ENCODE measurements around a stretch of chr18.

DNA sequence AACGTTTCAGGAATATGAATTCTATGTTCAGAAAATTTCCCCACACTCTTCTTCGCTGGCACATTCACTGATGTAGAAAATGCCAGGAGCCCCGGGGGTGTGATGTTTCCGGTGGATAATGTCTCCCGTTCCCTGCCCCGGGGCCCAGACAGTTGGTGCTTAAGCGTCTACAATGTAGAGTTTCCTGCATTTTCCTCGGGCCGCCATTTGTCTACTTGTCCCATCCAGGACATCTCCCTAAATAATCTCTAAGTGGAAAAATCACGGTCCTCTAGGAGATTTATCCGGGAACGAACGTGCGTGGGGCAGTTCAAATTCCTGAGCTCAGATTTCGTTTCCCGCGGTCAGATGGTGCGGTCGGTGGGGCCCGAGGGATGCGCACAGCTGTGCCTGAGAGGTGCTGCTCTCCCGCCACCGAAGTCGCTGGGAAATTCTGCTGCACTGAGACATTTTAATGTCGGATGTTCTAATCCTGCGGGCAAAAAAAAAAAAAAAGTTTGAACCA, 191.6 kb upstream of the TCF4 start:
- PRO-cap = bidirectional peak, plus-strand start at position 151 of the sequence, minus-strand start at position 72 of the sequence

DNA sequence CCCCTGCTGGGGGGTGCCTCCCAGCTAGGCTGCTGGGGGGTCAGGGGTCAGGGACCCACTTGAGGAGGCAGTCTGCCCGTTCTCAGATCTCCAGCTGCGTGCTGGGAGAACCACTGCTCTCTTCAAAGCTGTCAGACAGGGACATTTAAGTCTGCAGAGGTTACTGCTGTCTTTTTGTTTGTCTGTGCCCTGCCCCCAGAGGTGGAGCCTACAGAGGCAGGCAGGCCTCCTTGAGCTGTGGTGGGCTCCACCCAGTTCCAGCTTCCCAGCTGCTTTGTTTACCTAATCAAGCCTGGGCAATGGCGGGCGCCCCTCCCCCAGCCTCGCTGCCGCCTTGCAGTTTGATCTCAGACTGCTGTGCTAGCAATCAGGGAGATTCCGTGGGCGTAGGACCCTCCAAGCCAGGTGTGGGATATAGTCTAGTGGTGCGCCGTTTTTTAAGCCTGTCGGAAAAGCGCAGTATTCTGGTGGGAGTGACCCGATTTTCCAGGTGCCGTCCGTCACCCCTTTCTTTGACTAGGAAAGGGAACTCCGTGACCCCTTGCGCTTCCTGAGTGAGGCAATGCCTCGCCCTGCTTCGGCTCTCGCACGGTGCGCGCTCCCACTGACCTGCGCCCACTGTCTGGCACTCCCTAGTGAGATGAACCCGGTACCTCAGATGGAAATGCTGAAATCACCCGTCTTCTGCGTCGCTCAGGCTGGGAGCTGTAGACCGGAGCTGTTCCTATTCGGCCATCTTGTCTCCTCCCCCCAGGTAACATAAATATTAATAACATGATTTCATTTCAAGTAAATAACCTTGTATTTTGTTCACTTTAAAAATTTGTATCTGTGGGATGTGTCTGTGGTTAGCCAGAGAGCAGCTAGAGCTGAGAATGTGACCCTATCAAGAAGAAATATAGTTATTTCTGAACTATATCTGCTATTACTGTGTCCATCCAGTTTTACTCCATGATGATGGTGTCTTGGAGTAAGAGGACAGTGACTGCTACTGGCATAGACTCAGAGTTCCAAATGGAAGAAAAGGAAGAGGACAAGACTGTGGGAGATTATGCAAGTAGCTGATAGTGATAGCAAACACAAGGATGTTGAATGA, 305.0 kb upstream of the TCF4 start:
- PRO-cap = no peak

- PRO-cap = no peak
Measured at GRCh38 chr18:56576858-56577265, 61.5 kb downstream of the TXNL1 start.

DNA sequence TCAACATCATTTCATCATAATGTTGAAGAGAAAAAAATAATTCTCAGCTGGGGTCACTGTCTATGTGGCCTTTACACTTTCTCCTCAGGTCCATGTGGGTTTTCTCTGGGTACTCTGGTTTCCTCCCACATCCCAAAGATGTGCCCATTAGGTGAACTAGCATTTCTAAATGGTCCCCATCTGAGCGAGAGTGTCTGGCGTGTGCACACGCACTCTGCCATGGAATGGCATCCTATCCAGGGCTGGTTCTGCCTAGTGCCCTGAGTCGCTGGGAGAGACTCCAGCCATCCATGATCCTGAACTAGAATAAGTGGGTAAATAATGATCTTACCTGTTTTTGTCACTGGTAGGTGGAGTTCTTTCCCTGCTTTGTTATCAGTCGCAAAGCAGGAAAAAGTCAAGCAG, 205.2 kb upstream of the BOD1L2 start:
- PRO-cap = no peak

DNA sequence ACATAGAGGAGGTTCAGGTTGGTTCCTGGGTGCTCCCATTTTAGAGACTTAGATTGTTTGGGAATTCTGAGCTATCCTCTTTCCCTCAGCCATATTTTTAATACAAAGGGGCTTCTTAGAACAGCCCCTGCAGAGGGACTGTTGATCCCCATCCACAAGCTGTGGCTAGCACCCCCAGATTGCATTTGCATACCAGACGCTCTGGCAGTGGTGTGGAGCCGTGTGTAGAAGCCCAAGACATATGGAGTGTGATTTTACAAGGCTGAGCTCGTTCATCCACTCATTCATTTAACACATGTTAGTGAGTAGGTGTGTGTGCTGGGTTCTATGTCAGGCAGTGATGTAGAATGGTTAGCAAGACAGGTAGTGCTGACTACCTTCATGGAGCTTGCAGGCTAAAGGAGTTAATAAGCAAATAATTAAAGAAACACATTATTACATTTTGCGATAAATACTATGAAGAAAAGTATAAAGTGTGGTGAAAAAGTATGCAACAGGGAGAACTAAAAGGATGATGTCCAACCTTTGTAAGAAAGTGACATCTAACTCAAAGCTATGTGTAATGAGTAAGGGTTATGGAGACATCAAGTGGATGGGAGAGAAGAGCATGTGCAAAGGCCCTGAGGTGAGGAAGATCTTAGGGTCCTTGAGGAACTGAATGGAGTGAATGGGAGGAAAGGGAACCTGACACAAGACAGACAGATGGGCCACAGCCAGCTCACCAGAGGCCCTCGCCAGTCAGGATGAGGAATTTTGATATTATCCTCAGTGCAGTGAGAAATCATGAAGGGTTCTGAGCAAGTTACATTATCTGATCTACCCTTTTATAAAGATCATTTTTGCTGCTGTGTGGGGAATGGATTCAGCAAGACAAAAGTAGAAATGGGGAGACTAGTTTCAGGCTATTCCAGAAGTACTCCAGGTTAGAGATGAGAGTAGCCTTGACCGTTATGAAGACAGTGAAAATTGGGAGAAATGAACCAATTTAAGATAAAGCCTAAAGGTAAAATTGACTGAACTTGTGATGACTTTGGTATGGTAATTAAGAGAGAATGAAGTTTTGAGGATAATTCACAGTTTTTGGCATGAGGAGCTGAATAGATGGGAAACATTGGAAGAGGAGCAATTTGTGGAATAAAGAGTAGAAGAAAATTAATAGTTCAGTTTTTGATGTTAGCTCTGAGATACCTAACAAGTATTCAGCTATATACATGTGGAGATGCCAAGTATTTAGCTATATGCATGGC, 166.3 kb upstream of the BOD1L2 start:
- PRO-cap = no peak

DNA sequence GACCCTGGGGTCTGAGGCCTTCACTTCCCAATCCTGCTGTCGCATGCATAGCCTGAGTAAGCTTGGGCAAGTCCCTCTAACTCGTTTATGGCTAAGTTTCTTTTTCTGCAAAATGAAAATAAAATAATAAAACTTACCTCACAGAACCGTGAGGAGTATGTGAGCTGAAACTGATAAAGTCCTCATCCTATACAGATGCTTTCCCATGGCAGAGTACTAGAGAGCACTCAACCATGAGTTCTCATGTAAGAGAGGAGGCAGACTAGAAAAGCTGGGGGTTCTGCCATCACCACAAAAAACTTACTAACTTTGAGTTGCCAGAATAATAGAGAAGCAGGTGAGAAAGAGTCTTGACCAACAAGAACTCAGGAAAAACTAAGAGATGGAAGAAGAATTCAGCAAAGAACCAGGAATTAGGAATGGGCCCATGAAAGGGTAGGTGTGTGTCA, 9.3 kb upstream of the BOD1L2 start:
- PRO-cap = no peak

GRCh38 chr18:57691463-57692127, 70.0 kb upstream of the NARS1 start:
- PRO-cap = no peak

GRCh38 chr18:57712379-57713065, 90.6 kb downstream of the ATP8B1 start:
- PRO-cap = no peak

DNA sequence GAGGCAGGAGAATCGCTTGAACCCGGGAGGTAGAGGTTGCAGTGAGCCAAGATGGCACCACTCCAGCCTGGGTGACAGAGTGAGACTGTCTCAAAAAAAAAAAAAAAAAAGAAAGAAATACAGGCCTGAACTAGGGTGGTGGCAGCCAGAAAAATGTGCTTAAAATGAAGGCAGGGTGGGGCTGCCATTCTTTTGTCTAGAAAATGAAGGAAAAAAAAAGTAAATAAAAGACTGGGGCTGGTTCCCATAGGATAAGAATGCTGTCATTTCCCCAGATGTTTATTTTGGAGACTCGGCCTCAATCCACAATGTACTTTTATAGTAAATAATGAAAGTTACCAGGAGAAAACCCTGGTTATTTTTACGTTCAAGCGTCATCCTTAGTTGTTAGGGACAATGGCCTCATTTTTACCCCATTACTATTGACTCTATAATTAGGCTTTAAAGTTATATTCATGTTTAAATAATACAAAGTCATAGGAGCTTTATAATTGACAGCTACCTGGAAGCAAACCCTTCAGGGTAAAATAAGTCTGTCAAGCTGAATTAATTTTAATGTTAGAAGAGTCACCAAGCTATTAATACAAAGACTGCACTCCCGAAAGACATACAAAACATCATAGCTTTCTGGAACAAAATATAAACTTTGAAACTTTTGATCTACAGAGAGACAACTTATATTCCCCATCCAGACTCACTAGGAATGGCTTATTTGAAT, 58.7 kb downstream of the ATP8B1 start:
- PRO-cap = no peak

DNA sequence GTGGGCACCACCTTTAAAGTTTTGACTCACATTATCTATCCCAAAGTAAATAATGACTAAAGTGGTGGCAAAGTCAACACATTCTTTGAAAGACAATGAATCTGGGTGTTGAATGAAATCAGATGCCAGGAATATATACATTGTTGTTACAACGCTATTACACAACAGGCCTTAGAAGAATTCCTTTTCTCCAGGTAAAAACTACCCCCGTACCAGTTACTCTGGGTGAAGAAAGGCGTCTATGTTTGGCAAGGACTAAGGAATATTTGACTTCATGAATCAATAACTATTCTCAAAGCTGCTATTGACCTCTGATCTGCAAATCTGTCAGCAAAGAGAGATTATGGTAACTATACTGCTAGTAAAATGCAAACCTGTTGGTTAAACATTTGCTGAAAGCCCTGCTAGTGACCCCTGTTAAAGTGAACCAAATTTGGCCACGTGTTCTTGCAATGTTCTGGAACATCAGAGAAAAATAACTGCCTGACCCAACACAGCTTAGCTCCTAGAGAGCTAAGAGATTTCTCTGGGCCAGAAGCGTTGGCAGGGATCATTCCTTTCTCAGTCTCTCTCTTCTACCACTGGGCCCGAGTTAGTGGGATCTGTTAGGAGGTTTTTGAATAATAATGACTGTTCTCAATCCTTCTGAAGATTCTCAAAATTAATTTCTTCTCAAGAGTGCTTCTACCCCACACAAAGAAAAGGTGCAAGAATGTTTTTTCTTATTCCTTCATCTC, 30.3 kb upstream of the NEDD4L start:
- PRO-cap = no peak

DNA sequence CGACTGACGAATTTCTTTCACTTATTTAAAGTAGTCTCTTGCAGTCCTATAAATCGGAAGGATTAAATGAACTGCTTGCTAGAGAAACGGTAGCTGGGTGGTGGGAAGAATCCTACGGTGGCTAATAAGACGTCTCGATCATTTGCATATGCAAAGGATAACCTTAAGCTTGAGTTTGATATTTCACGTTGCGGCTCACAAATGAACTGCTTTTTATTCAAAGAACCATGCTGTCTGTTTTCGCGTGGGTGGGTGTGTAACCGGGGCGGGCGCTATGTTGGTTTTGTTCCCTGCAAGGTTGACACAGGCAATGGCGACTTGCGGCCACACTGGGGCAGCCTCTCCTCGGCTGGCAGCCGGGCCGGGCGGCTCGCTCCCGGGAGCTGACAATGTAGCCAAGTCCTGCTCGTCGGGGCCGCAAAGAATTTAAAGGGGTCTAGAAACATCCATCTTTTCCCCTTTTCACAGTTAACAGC, 632 bp upstream of the NEDD4L start:
- PRO-cap = bidirectional peak, plus-strand start at position 327 of the sequence, minus-strand start at position 236 of the sequence

DNA sequence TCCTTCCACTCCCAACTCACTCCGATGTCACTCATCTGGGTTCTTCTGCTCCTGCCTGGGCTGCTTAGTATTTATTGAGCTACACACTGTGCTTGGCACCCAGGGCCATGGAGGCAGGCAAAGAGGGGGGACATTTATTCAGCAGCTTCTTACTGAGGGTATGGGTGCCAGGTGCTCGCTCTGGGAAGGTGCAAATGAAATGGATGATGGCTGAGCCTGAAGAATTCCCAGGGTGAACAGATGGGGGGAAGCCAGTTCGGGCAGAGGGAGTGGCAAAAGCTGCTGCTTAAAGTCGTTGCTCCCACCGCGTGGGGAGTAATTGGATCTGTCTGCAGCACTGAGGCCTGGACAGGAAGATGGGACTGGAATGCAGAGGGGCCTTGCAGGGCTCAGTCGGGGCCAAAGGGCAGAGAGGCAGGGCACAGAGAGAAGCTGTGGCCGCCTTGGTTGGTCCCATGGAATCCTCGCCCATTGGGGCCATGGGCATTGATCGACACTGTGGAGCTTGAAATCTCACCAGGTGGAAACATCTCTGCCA, 51.2 kb downstream of the NEDD4L start:
- PRO-cap = no peak

- PRO-cap = no peak
Measured at GRCh38 chr18:58099027-58099866, 55.2 kb downstream of the NEDD4L start.

- PRO-cap = no peak
Measured at GRCh38 chr18:58100464-58100838, 56.4 kb downstream of the NEDD4L start.

DNA sequence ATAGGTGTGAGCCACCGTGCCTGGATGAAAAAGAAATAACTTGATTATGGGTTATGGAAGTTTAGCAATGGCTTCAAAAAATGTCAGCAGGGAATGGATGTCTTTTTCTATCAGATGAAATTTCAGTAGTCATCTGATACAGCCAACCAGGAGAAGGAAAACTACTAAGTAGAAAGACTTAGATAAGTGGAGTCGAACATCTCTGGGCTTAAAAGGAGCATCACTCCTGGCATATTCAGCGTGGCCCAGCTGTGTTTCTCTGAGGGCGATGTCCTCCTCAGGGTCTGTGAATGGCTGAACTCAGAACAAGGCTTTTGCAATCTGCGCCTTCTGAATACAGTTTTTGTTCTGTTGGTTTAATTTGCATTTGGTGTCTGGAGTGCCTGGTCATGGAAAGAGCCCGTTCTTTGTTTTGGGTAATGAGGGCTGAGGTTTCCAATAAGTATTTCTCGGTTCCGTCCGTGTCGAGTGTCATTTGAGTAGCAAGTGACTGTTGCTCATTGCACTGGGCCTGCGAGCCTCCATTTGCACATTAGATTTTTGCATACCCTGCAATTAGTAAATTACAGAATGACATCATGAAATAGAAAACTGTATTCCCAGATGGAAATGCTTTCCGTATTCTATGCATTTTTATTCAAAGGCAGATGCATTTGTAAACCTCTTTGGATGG, 57.2 kb downstream of the NEDD4L start:
- PRO-cap = no peak

- PRO-cap = no peak
Measured at GRCh38 chr18:58255811-58256765, 212.1 kb downstream of the NEDD4L start.

DNA sequence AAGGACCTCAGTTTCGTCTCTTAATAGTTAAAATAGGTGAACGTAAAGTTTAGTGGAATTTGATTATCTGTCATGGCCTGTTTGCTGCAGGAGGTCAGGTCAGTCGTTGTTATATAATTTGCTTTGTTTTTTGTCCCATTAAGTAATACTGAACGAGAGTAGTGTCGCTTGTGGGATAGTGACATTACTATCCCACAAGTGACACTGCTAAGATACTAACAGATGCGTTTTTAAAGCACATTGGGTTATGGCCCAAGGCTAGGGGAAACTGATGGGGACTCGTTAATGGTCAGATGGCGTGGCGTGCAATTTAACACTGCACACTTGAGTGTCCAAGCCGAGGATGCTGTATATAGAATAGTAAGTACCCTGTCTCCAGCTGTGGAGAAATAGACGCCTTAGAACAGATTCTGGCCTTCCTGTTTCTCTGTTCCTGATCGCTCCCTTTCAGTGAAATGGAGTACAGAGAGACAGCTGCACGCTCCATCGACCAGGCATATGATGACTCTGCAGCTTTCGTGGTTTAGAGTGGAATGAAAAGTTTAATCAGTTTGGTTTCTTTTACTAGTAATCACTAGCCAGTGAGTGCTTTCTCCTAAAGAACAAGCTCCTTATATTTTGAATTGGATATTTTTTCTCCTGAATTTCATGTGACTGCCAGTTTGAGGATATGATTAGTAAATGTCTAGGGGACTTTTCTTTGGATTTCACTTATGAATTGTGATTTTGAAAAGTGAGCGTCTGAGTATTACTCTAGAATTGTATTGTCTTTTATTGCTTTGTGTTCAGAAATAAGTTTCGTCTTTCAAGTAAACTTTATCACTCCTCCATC, 213.4 kb downstream of the NEDD4L start:
- PRO-cap = no peak

- PRO-cap = no peak
Measured at GRCh38 chr18:58280069-58280663, 236.1 kb downstream of the NEDD4L start.

DNA sequence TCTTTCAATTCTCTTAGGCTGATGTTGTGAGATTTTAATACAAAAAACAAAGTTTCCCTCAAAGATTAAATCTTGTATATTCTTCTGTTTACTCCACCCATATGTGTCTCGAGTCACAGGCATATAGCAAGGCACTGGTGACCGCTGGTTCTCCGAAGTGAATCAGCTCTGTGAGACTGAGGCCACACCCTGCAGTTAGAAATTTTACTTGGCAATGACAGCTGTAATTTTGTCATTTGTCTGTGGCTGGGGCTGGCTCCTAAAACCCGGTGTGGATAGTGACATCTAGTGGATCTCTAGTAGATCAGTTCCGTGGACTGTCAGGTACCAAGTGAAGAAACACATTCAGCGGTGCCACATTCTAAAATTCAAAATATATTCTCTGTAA, 277.9 kb downstream of the NEDD4L start:
- PRO-cap = no peak

GRCh38 chr18:58381634-58382124, 247.2 kb downstream of the ALPK2 start:
- PRO-cap = no peak